Transverse colon (tissue), 4 donors: ENCODE data around the genes SLC1A2 and LRRC4C.

GRCh38 chr11:35013236-35014454 is 97.2 kb downstream of the PDHX start:
- PRO-cap, result no peak
- RAMPAGE, long total RNA, 4 experiments, result no peak in any of the 4 experiments

DNA sequence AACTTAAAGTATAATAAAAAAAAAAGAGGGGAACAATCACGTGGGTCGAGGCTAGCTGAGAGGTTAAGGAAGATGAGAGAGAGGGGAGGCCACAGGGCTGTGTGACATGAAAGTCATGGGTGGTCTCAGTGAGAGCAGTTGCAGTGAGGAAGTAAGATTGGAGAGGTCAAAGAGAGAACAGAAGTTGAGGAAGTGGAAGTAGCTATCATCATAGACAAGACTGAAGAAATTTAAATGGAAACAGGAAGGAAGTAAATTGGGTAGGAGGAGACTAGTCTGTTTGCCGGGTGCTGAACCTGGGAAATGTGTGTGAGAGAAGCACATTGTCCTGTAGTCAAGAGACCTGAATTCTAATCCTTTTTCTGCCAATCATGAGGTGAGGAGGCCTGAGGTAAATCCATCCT is 79.9 kb upstream of the CD44 start:
- PRO-cap, result no peak
- RAMPAGE, long total RNA, 4 experiments, result no peak in any of the 4 experiments

- PRO-cap, result no peak
- RAMPAGE, long total RNA, 4 experiments, result no peak in any of the 4 experiments
Observed at GRCh38 chr11:35212429-35212755, 73.4 kb downstream of the CD44 start.

DNA sequence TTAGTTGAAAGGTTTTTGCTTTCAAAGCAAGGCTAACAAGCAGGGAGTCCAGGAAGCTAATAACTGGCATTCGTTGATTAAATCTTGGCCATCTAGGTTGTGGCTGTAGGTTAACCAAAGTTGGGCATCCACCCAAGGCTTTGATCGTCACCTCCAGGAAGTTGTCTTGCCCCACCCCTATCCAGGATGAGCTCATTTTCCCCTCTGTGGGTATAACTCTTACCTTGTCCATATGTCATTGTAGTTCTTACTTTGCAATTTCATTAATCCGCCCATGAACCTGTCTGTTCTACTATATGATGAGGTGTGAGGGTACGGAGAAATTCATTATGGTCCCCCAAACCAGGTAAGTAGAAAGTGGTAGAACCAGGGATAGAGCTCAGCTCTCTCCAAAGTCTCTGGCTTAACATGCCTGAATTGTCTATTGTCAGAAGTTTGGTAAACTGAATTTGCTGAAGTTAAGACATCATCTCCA is 97.0 kb downstream of the CD44 start:
- PRO-cap, result no peak
- RAMPAGE, long total RNA, 4 experiments, result no peak in any of the 4 experiments

DNA sequence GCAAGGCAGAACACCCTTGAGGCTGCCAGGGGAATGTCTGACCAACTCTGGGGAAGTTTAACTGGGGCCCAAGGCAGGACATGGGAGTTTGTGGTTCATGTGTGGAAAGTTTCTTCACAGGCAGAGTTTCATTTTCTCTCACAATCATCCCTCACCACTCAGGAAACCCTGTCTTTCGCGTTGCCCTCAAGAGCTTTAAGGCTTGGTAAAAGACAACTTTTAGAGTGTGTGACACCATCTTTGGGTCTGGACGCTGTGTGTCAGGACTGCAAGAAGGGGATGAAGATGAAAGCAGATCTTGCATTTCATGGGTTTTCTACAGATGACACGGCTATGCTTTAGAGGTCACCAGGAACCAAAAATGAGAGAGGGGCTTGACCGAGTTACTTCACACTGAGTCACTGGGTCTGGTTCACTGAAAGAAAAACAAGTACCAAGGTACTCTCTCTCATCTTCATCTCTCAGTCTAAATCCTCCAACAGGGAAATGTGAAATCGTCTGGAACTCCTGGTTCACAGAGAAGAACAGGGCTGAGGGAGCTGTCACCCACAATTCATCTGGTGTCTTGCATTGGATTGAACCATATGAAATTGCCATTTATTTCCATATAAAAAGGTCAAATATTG is 133.6 kb downstream of the CD44 start:
- PRO-cap, result no peak
- RAMPAGE, long total RNA, 4 experiments, result no peak in any of the 4 experiments

- PRO-cap, result no peak
- RAMPAGE, long total RNA, 4 experiments, result no peak in any of the 4 experiments
Observed at GRCh38 chr11:35289138-35289460, 130.3 kb downstream of the SLC1A2 start.

GRCh38 chr11:35418834-35419876 is at the start of gene SLC1A2:
Gene SLC1A2, minus strand, starts transcription at chr11:35419558.
- PRO-cap, result no peak
- RAMPAGE, long total RNA, 4 experiments, result no peak in any of the 4 experiments

- PRO-cap, result no peak
- RAMPAGE, long total RNA, 4 experiments, result no peak in any of the 4 experiments
Observed at GRCh38 chr11:35524446-35524824, 981 bp downstream of the PAMR1 start.

DNA sequence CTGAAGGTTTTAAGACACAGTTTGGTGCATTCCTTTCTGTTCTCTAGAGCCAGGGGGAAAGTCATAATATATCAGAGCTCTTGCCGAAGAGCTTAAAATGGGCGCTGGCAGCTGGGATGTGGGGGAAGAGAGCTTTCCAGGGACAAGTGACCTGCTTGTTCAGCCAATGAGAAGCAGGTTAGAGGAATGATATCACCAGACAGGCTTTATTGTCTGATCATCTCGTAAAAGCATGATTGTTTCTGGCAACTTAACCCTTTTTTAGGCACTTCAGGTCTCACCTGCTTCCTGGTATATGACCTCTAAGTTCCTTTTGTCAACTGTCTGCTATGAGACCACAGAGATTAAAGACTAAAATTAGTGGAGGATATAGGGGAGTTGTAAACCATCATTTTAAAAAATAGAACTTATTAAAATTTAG is 20.3 kb downstream of the TRIM44 start:
- PRO-cap, result no peak
- RAMPAGE, long total RNA, 4 experiments, result no peak in any of the 4 experiments

DNA sequence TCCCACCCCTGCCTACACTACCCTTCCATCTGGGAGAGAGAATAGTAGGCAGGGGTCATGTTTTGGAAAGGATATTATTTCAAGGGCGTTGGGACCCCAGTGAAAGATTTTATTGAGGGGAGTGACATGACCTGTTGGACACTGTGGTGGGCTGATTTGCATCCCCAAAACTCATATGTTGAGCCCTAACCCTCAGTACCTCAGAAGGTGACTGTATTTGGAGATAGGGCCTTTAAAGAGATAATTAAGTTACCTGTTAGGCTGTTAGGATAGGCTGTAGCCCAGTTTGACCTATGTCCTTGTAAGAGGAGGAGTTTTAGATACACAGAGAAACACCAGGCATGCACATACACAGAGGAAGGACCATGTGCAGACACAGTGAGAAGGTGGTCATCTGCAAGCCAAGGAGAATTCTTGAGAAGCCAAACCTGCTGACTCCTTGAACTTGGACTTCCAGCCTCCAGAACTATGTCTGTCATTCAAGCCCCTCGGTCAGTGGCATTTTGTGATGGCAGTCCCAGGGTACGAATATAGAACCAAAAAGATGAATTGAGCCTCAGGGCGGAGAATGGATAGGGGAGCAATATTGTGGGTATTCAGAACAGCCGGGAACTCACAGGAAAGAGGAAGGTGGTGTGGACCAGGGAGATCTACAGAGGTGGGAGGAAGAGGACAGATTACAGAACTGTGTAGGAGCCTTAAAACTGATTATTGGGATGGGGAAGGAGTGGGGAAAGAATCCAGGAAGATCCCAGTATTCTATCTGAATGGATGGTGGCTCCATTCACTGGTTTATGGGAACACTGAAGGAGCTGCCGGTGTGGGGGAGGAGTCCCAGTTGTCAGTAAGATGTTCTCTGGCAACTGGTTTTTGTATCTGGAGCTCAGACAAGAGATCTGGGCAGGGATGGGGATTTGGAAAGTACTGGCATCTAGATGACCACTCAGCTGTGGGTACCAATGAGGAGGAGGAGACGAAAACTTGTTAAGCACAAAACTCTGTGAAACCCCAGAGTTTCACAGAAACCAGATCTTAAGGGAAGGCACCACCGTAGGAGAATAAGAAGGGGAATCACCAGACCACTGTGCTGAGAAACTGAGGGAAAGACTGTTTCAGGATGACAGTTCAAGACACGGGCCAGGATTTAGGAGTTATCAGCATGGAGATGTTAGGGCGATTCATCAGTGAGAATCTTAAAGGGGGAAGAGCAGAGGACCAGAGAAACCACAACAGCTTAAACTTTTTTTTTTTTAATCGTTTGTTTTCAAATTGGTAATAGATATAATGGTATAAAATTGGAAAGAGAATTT is 27.8 kb downstream of the LDLRAD3 start:
- PRO-cap, result no peak
- RAMPAGE, long total RNA, 4 experiments, result no peak in any of the 4 experiments

DNA sequence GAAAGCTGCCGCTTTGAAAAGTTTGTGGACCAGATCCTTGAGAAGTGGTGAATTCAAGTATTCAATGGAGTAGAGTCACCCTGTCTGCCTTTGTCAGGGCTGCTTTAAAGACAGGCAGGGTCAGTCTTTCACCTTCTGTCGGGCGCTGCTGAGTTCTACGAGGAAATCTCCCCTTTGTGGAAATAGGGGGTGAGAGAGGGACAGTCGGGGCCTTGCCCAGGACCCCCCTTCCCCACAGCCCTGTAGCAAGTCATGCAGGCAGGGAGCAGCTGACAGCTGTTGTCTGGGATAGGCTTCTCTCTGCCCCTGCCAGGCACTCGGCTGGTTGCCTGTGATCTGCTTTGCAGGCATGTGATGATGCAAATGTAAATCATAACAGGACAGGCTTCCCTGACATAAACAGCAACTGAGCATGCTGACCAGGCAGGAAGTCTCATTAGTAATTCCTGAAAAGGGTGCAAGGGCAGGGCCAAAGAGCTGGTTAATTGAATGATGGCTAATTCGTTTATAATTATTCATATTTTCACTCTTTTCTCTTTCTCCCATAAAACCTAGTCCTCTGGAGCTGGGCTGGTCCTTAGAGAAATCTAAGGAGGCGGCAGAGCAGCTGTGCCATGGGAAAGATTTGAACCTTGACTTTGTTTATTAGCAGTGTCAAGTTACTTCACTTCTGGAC is 129.6 kb downstream of the LDLRAD3 start:
- PRO-cap, result no peak
- RAMPAGE, long total RNA, 4 experiments, result no peak in any of the 4 experiments

GRCh38 chr11:36148625-36149219 is 140.5 kb downstream of the COMMD9 start:
- PRO-cap, result no peak
- RAMPAGE, long total RNA, 4 experiments, result no peak in any of the 4 experiments

DNA sequence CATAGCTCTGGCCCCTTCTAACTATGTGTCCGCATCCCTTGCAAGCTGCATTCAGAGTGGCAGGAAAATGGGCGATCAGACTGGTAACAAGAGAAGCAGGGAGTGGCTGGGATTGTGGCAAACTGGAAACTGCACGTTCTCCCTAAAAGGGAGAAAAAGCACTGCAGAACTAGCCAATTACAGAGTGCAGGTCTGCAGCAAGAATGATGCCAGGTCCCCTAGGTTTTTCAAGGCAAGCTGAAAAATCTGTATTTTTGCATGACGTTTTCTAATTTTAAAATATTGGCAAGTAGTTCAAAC is 76.4 kb downstream of the PRR5L start:
- PRO-cap, result no peak
- RAMPAGE, long total RNA, 4 experiments, result no peak in any of the 4 experiments

GRCh38 chr11:36501101-36501718 is 8.9 kb downstream of the TRAF6 start:
- PRO-cap, result no peak
- RAMPAGE, long total RNA, 4 experiments, result no peak in any of the 4 experiments

- PRO-cap, result no peak
- RAMPAGE, long total RNA, 4 experiments, result no peak in any of the 4 experiments
Observed at GRCh38 chr11:39541660-39542508, 1917.6 kb downstream of the LRRC4C start.

- PRO-cap, result no peak
- RAMPAGE, long total RNA, 4 experiments, result no peak in any of the 4 experiments
Observed at GRCh38 chr11:40291175-40291734, 1168.2 kb downstream of the LRRC4C start.

DNA sequence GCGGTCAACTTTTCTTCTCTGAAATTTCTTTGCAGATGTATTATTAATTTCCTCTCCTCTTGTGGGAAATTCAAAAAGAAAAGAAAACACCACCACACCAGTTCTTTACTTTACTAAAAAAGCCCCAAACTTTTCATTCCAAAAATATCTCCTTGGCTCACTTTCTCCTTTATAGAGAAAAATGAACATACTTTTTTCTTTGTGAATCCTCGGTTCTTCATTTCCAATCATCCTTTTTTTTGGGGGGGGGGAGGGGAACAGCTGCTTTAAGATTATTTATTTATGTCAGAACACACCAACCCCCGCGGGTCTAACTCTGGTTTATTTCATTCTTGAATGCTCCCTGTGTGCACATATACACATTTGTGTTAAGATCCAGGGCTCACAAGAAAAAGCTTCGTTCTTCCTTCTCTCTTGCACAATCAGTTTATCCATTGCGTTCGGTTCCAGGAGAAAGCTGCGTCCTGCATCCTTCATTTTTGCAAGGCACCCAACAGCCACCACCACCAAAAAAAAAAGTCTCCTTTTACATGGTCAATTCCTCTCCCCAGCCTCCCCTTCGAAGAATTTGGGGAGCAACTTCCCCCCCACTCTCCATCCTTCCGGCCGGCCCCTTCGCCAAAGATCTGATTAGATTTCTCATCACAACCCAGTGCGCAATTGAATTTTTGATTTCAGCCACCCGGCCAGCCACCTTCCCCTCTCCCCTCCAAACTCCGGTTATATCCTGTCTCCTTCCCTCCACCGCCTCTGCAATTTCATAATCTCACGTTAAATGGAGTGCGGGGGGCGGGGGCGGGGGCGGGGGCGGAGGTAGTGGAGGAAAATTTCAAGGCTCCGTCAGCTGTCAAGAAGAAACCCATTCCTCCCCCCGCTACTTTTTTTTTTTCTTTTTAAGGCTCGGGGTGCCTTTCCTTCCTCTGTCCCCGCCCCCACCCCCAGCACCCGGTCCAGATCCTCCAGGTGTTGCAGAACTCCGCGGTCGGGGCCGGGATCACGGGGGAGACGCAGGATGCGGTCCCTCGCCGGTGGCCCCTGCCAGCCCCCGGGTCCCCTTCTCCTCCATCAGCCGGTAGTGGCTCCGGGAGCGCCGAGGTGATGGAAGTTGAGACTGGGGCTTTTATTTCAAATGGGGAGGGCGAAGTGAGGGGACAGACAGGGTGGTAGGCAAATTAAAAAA is 1166.6 kb downstream of the LRRC4C start:
- PRO-cap, result no peak
- RAMPAGE, long total RNA, 4 experiments, result start-site peak on the minus strand in 1 of 4 experiments, centred at position 732 of the sequence, 5 reads per replicate

DNA sequence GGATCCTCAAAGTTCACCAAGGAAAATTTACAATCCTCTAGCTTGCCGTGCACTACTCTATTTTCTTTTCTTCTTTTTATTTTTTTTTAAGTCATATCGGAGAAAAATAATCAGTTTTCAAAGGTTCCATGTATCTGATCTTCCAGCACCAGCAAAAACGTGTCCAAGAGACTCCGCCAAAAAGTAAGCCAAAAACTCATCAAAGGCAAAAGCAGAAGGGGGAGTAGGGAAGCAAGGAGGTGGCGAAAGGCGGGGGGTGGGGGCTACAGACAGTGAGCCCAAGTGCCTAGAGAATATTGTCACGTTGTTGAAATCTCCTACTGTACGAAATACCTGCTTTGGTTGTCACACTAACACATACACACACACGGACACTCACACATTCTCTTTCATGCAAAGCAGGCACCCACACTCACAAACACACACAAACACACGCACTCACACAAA is at the start of gene LRRC4C:
TSS of gene LRRC4C (minus strand) at position 213 of the 447 bp plus-strand sequence.
- PRO-cap, result no peak
- RAMPAGE, long total RNA, 4 experiments, result no peak in any of the 4 experiments

- PRO-cap, result no peak
- RAMPAGE, long total RNA, 4 experiments, result no peak in any of the 4 experiments
Observed at GRCh38 chr11:43425592-43425916, 66.8 kb downstream of the TTC17 start.

- PRO-cap, result no peak
- RAMPAGE, long total RNA, 4 experiments, result no peak in any of the 4 experiments
Observed at GRCh38 chr11:43577026-43577647, 103.4 kb upstream of the HSD17B12 start.